ENCODE measurements around a stretch of chr19.

GRCh38 chr19:29941599-29942063 lies 408 bp upstream of the URI1 start:
- PRO-cap = no peak

GRCh38 chr19:29992935-29993404 lies 50.9 kb downstream of the URI1 start:
- PRO-cap = no peak

DNA sequence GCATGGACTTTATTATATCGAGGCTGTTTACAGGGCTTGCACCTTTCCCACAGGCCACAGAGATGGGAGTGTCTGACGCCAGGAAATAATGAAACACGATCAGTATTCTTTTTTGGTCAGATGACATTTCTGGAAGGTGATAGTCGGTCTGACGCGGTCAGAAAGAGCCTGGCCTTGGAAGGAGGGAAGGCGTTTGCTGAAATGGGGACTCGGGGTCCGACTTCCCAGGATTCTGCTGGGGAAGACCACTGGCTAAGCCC lies 11.8 kb upstream of the ZNF536 start:
- PRO-cap = no peak

GRCh38 chr19:30373618-30374054 lies 1.5 kb downstream of the ZNF536 start:
- PRO-cap = unidirectional peak, plus-strand start at chr19:30373818; unidirectional peak, plus-strand start at chr19:30373838

DNA sequence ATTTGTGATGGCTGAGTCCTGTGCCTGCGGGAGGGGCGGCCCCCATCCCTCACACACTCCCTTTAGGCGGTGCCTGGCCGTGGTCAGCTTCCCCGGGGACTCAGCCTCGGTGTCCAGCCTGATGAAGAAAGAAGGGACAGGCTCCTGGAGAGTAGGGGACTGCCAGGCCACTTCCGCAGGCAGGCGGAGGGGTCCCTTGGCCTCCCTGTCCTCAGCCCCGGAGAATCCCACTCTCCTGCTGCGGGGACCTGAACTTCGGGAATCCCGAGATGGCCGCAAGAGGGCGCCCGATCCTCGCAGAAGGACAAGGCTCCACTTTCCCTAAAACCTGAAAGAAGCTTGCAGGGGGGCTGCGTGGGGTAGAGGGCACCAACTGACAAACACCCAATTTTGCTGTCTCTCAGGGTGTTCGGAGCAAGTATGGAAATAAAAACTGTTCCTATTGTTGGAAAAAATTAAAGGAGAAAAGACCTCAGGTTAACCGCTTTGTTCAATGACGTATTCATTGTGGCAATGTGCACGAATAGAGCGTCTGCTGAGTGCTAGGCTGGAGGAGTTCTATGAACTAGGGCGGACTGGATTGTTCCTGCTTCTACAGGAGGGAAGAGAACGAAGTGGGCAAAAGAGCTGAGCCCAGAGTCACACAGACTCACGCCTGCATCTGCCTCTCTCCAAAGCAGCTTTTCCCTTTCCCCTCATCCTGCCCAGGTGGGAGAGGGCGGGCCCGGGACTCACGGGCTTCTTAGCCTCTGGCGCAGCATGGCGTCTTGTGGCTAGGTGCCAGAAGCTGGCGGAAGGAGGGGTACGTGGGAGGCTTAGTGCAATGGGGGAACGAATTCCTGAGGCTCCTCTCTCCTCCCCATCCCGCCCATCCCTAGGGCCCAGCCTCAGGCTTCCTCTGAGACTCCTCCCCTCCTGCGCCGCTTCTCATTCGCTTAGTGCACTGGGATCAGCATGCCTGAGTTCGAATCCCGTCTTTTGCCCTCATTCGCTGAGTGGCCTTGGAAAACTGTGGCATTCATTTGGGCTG lies 297.5 kb downstream of the ZNF536 start:
- PRO-cap = no peak

- PRO-cap = no peak
Measured at GRCh38 chr19:31583095-31583787, 234.0 kb upstream of the TSHZ3 start.

- PRO-cap = no peak
Measured at GRCh38 chr19:32309932-32310301, 35.5 kb upstream of the ZNF507 start.

GRCh38 chr19:32434028-32434374 lies 28.4 kb downstream of the DPY19L3 start:
- PRO-cap = no peak

DNA sequence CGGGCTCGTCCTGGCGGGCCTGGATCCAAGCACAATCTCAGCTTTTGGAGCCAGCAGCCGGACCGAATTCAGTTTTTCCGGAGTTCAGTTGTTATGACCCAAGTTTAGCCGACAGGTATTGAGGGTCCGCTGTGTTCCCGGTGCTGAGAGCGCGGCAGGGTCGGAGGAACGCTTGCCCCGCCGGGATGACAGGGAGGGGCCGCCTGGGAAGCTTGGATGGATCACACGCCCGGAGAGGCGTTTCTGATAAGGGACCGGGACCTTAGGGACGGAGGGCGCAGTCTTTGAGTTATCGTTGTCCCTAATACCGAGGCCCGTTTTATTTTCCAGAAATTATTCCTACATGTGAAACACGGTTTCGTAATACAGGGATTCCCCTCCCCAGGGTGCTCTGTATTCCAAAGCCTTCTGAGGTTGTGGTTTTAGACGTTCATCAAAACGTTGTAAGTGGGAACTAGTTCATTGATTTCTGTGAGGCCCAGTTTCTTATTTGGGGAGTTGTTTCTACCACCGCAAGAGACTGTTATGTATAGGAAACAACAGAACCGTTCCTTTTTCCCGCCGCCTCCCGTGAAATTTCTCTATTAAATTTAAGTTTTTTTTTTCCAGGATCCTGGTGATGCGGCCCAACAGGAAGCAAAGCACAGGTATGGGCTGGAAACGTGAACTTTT lies 732 bp downstream of the PDCD5 start:
- PRO-cap = unidirectional peak, minus-strand start at position 187 of the sequence

DNA sequence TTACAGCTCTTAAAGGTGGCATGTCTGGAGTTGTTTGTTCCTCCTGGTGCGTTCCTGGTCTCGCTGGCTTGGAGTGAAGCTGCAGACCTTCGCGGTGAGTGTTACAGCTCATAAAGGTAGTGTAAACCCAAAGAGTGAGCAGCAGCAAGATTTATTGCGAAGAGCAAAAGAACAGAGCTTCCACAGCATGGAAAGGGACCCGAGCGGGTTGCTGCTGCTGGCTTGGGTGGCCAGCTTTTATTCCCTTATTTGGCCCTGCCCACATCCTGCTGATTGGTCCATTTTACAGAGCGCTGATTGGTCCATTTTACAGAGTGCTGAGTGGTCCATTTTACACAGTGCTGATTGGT lies 8.3 kb downstream of the NUDT19 start:
- PRO-cap = no peak

DNA sequence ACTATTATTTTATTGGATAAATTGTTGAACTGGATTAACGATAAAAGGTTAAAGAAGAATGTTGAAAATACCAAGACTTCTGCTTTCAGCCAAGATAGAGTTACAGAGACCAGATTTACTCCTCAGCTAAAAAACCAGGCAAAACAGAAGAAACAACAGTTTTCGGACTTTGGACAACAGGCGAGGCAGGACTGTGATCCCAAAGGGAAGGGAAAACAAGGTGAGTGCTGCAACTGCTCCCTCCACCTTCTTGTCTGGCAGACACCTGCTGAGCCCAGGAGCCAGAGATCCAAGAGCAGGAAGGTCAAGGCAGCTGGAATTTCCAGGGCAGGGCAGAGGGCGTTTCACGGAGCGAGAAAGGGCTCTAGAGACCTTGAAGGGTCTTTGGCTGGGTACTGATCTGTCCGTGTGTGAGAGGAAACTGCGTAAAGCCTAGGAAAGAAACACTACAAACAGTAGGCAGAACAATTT lies 32.9 kb upstream of the SLC7A9 start:
- PRO-cap = no peak

- PRO-cap = no peak
Measured at GRCh38 chr19:33008990-33009348, 36.9 kb downstream of the FAAP24 start.

DNA sequence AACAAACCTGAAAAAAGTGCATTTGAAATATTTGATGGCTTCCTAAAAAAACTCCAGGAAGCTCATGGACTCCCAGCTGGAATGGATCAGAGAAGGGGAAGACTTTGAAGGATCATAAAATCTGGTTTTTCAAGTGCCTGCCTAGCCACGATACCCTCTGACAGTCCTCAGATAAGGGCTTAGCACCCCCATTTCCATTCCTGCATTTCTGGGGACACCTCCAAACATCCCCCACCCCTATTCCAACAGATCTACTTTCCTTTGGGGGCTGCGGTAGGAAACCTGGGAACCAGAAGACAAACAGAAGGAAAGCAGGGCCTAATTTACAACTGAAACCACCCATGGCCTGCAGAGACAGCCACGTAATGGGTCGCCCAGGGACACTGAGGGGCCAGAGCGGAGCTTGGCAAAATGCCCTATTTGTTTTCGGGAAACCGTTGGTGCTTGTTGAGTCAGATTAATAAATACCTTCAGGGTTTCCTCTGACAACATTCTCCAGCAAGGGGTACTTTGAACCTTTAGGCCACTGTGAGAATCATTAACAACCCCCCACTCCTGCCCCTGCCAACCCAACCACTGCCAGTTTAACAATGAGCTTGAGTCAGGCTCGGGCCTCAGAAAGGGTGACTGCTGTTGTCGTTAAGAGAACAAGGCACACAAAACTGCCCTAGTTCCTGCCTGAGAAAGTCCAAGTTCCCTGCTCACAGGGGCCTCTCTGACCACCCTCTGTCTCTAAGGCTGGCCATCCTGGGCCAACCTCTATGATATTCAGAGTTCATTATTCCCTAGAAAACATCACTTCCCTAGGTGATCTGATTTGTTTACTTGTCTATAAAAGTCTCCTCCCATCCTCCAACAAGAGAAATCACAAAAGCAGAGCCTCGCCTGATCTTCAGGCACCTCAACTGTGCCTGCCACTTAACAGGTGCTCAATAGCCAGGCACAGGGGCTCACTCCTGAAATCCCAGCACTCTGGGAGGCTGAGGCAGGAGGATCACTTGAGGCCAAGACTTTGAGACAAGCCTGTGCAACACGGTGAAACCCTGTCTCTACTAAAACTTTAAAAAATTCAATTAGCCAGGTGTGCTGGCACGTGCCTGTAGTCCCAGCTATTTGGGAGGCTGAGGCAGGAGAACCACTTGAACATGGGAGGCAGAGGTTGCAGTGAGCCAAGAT lies 23.3 kb downstream of the RHPN2 start:
- PRO-cap = no peak

DNA sequence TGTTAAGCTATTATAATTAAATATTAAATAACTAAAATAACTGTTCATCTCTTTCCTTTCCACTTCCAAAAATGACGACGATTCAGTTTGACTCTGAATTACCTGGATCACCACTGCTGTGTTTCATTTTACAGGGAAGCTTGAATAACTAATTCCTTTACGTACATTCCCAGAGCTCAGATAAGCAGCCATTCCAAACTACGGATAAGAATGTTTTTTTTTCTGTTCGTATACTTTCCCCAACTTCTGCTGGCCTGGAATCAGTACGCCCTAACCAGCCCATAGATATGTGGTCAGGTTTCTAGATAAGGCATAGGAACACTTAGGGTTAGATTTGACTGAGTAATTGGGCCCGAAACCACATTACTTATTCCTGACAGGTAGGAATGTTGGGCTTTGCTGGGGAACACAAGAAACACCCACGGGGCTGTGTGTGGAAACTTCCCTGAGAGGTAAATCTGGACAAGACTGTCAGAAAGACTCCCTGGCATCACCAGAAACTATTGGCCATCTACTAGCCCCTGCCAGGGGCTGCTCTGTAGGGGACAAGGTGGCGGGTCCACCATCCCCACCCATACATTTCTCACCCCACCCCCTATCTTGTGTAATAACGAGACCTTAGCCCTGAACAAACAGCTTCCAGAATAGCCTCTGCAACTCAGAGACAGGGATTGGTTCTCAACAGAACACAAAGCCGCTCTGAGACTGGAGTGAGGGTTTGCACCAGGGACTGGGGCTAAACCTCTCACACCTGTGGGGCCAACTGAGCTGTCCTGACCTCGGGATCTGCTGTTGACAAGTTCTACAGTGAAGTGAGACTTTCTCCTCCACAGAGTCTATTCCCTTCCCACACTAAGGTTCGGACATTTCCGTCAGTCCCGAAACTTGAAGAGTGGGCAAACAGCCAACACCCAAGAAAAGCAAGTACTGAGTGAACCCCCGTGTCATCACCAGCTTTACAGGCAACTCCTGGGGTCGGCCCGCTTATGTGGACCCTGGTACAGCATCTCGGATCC lies 15.6 kb downstream of the RHPN2 start:
- PRO-cap = unidirectional peak, plus-strand start at position 748 of the sequence

- PRO-cap = no peak
Measured at GRCh38 chr19:33235338-33235680, 9.7 kb upstream of the SLC7A10 start.

DNA sequence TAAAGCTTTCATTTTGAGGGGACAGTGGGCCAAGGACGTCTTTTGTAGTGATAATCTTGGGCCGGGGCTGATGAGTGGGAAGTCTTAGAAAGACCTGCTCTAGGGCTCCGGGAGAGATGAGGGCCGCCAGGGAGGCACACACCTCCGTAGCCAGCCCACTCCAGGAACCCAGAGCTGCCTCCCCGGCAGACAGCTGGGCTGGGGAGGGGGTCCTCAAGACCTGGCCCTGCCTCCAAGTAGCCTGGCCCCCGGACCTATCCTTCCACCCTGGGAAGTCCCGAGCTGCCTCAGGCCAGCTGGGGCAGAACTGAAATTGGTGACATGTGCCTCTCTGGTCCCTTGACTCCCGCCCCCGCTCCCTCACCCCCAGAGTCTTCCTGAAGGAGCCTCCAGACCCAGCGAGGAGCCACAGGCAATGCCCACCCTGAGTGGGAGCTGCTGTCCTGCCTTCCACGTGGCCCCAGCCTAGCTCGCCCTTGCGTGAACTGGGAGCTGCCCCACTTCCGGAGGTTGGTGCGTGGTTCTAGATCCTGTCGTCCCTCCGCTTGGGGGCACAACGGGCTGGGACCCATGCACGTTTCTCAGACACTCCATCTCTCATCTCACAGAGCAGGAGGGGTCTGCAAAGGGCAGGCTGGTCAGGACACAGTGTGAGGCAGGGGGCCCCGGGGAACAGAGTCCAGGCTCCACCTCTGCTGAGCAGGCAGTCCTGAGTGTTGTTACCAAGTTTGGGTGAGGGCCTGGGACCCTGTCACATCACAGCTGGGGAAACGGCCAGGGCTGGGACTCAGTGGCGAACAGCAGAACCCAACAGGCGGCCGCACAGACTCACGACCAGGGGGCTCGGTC lies 34.6 kb downstream of the CEBPA start:
- PRO-cap = no peak

DNA sequence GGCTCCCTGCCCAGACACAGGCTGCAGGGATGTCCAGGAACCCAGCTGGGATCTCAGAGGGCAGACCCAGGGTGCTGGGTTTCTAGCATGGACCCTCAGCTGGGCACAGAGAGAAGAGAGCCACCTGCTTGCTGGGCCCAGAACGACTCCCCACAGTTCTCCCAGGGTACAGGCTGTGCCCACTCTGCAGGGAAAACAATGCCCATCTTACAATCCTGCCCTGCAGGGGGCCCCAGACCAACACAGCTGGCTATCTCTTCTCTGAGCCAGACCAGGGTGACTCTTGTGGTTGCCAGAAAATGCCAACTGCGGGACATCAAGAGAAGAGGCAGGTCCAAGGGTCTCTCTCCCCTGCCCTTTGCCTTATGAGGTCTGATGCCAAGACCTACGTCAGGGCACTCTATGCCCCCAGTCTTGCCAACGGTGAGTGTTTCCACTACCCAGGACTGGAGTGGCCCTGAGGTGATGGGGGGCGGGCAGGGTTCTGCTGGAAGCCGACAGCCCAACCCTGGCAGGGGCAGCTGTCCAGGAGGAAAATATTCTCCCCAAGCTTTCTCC lies 64.7 kb downstream of the CEBPG start:
- PRO-cap = no peak

- PRO-cap = no peak
Measured at GRCh38 chr19:33508853-33509326, 12.7 kb downstream of the PEPD start.

DNA sequence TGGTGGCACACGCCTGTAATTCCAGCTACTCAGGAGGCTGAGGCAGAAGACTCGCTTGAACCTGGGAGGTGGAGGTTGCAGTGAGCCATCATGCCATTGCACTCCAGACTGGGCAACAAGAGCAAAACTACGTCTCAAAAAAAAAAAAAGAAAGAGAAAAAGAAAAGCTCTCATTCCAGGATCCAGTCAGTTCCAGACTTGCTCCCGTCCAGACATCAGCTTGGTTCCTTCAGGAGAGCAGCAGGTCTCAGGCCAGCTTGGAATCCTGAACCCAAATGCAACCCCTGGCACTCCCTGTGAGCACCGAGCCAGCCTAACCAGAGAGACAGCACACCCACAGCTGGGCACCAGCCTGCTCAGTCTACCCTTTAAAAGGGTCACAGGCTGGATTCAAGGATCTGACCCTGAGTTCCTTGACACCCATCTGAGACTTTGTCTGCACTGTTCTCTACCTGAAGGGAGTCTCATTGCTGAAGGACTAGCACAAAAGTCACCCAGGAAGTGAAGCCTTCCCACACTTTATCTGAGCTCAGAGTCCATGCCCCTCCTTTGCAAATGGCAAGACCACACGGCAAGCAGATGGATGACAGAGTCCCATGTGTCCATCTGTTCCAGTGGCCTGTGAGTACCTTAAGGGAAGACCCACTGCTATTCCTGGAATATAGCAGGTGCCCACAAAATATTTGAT lies 1.5 kb downstream of the PEPD start:
- PRO-cap = no peak

DNA sequence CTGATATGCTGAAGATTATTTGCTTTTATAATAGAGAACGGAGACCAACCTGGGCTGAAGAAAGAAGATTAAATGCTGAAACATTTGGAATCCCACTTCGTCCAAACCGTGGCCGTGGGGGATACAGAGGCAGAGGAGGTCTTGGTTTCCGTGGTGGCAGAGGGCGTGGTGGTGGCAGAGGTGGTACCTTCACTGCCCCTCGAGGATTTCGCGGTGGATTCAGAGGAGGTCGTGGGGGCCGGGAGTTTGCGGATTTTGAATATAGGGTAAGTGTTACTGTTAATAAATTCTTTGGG lies 32.9 kb upstream of the GARRE1 start:
- PRO-cap = no peak

Data from endodermal cell (in vitro differentiated cells).